Measurements from ENCODE around the genes FDCSP, ALB, CXCL5 and EPGN.

- PRO-cap, 2 experiments = no peak in any of the 2 experiments
Observed at GRCh38 chr4:69518975-69519286, 23.2 kb upstream of the UGT2B4 start.

DNA sequence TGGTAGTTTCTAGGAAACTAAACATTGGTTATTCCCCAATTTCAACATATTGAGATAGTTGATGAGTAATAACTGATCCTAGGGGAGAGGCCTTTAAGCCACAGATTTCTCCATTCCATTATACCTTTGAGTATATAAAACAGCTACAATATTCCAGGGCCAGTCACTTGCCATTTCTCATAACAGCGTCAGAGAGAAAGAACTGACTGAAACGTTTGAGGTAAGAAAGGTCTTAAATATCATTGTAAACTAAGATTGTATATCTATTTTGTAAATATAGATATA lies at the start of gene FDCSP:
Gene FDCSP (plus strand): TSS at position 162 of the 285 bp plus-strand sequence.
- PRO-cap, 2 experiments = no peak in any of the 2 experiments

- PRO-cap, 2 experiments = no peak in any of the 2 experiments
Observed at GRCh38 chr4:70903318-70903821, 1.2 kb downstream of the MOB1B start.

- PRO-cap, 2 experiments = no peak in any of the 2 experiments
Observed at GRCh38 chr4:71059182-71059687, 65.8 kb downstream of the DCK start.

DNA sequence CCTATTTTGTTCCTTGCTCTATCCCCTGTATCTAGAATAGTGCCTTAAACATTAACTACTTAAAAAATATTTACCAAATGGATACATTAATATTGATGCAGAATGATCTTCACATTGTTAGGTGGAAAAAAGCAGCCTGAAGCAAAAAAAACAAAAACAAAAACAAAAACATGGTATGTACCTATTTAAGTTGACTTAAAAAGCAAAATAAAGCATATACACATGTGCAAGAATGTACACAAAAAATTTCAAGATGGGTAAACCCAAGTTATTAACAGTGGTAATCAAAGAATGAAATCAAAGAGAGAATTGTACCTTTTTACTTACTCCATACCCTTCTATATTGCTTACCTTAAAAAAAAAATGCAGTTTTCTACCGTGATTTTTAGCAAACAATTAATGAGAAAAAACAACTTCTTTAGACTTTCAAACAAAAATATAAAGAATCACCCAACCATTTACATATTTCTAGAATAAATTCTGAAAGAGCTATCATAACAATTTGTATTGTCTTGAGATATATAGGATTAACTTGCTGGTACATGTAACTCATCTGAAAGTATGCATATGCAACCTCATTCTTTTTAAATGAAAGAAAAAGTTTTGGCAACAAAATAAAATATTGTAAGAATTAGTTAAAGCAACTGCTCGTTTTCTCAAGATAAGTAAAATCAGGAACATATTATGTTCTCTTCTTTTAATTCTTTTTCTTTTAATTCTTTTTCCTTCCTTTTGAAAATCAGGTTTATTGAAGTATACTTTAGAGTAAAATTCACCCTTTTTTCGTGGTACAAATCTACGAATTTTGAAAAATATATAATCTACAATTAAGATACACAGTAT lies 66.2 kb downstream of the ANKRD17 start:
- PRO-cap, 2 experiments = no peak in any of the 2 experiments

- PRO-cap, 2 experiments = no peak in any of the 2 experiments
Observed at GRCh38 chr4:73256449-73256743, 2.2 kb downstream of the ANKRD17 start.

- PRO-cap, 2 experiments = no peak in any of the 2 experiments
Observed at GRCh38 chr4:73404178-73404614, at the start of gene ALB. ALB (plus strand) TSS chr4:73404287.

GRCh38 chr4:73606179-73606906 lies 13.9 kb downstream of the RASSF6 start:
- PRO-cap, 2 experiments = no peak in any of the 2 experiments

GRCh38 chr4:73709262-73709972 lies 31.0 kb upstream of the CXCL8 start:
- PRO-cap, 2 experiments = no peak in any of the 2 experiments

DNA sequence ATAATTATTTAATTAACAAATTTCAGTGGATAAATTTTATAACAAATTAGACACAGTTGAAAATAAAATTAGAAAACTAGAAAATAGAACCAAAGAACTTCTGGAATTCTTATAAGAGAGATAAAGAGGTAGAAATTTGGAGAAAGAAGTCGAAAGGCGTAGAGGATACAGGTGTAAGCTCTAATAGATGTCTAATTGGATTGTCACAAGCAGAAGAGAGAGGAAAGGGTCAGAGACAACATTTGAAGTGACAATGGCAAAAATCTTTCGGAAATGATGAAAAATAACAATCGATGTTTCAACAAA lies 3.7 kb downstream of the CXCL8 start:
- PRO-cap, 2 experiments = no peak in any of the 2 experiments

GRCh38 chr4:73872752-73873362 lies 3.7 kb downstream of the CXCL1 start:
- PRO-cap, 2 experiments = no peak in any of the 2 experiments

DNA sequence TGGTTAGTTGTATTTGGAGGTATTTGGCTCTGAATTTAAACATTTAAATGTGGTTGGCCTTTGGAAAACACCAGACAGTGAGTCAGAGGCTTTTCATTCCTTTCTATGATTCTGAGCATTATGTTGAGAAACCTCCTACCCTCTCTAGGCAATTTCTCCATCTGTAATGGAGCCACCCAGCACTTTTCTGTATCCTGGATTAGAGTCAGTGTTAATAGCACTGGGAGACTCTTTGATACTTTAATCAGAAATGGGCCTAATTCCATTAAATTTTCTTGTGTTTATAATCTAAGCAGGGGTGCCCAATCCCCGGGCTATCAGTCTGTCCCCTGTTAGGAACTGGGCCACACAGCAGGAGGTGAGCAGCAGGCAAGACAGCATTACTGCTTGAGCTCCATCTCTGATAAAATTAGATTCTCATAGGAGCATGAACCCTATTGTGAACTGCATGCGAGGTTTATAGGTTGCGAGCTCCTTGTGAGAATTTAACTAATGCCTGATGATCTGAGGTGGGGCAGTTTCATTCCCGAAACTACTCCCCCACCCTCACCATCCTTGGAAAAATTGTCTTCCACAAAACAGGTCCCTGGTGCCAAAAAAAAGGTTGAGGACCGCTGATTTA lies 48.2 kb downstream of the CXCL1 start:
- PRO-cap, 2 experiments = no peak in any of the 2 experiments

DNA sequence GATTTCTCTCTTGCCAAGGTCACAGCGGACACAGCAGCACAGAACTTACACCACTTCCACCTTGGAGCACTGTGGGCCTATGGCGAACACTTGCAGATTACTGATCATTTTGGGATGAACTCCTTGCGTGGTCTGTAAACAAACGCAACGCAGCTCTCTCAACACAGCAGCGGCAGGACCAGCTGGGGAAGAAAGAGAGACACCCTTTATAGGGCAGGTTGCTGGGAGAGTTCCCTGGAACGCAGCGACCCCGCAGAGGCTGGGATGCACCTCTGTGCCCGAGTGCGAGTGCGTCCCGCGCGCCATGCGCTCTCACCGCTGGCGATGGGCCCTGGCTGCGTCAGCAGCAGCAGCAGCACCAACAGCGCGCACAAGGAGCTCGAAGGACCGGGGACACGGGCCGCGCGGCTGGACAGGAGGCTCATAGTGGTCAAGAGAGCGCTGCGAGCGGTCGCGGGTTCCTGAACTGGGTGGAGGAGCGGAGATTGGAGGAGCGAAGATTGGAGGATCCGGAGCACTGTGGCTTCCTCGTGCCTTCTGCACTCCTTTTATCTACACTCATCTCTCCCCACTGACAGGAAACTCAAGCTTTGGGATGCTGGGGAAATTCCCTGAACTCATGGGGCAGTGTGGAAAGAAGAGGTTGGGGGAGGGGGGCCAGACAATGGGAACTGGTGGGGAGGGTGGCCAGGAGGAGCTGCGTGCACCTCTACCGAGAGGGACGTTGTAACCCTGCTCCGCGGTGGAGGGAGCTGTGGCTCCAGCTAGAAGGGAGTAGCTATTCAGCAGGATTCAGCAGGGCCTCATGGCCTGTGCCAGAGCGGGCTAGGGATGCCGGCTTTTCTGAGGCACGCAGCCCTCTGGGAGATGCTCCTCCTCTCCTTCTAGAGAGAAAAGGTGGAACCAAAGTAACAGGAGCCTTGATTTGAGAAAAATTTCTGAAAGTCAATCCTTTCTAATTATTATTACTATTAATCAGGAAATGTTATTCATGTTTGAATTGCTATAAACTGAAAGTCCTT lies at the start of gene CXCL5:
Gene CXCL5 (minus strand): TSS at position 521 of the 1,022 bp plus-strand sequence.
- PRO-cap, 2 experiments = no peak in any of the 2 experiments

DNA sequence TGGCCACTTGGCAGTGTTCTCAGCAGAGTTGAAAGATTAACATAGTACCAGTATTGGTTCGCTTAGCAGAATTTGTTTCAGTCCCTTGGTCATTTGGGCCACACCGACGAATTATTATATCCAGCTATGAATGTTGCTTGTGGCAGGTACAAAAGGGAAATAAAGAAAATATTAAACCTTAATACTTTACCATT lies 5.2 kb upstream of the CXCL2 start:
- PRO-cap, 2 experiments = no peak in any of the 2 experiments

DNA sequence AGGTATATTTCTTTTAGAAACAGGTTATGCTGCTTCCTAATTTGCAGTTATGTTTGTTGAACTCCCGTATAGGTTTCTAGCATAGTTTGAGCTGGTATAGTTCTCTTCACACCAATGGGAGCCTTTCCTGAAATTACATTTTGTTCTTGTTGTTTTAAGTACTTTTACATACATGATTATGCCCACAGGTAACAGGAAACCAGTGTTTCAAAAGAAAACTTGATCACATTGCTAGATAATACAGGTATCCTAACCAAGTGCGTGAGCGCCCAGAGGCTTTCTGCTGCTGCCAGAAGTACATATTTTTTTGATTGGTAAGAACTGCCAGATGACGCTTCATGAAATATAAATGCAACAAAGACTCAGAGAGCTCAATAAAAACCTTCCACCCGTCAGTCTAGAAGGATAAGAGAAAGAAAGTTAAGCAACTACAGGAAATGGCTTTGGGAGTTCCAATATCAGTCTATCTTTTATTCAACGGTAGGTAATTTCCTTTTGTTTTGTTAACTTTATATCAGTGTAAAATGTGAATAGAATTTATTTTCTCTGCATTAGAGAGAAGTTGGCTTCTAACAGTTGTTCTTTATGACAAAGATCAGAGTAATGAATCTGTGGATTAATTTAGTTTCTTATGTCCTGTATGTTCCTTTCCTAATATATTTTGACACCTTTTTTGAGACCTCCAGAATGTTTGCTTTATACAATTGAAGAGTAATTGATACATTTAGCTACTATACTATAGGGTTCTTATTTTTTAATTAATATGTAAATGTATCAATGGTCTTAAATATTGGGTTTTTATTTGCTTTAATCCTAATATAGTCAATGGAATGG lies at the start of gene EPGN:
Gene EPGN (plus strand): TSS at position 374 of the 834 bp plus-strand sequence.
- PRO-cap, 2 experiments = no peak in any of the 2 experiments

DNA sequence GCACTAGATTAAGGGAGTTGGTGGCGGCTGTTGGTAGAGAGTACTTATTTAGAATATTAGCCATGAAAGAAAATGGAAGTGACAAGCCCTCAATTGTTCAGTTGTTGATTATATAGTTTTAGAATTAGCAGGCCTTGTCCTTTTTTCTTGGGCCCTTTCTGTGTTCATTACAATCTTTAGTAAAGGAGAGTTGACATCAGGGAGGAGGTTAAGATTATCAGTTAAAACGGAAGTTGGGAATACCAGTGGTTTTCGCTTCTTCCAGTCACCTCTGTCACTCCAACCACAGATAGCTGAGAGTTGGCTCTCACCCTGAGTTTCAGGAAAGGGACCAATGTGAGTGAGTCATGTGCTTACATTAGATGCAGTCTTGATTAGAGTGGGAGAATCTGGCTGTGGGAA lies 29.7 kb downstream of the EREG start:
- PRO-cap, 2 experiments = no peak in any of the 2 experiments

GRCh38 chr4:74531640-74532252 lies 86.8 kb downstream of the AREG start:
- PRO-cap, 2 experiments = no peak in any of the 2 experiments

DNA sequence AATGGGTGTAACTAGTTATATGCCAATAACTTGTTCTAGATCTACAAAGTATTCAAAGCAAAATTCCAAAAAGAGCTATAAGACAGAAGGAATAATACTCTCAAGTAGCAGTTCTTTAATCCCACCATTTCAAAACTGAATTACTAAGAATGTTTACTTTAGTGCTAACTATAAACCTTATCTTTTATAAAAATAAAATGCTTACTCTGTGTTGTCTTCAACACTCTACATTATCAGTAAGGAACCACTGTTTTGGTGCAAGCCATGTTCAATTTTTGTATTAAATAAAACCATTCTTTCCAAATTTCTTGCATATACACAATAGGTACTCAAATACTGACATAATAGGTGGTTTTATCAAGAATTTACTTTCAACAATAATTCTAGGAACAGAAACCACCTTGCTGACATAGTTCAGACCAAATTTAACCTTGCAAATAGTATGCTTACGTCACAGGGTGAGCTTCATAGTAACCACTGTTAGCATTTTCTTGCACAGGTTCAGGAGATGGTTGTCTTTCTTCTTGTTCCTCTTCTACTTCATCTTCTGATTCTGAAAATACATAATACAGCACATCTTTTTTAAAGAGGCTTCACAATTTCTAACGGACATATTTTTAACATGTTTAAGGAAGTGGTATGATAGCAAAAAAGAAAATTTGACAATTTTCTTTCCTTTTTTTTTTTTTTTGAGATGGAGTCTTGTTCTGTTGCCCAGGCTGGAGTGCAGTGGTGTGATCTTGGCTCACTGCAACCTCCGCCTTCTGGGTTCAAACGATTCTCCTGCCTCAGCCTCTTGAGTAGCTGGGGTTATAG lies 17.7 kb downstream of the G3BP2 start:
- PRO-cap, 2 experiments = peak in 1 of 2 experiments; most common plus-strand start position 477 of the sequence (in 1); most common minus-strand start position 555 of the sequence (in 1)

DNA sequence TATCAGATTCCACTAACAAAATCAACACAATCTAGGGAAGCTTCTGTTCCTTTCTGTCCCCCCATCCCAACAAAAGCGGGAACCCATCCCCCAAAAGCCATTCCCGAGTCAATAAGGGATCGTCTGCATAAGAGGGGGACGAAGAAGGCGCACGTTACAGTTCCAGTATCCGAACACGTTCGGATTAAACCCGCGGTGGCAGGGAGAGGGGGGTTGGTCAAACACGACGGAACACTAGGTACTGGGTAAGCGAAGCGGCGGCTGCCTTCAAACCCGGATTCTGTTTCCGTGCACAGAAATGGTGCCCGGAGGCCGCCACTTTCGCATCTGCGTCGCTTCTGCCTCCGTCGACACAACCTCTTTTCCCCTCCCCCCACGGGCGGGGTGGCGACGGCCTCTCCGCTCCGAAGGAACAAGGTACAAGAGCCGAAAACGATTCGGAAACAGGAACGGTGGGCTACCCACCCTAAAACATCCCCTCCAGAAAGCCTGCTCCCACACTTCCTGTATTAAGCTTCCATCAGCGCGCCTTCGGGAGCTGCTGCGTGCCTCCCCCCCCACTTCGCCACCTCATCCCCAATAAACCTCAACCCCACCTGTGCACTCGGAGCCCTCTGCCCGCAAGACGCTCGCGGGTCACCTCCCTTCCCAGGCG lies 736 bp downstream of the G3BP2 start:
- PRO-cap, 2 experiments = peak in 2 of 2 experiments; most common plus-strand start position 435 of the sequence (in 2); most common minus-strand start position 329 of the sequence (in 2)

DNA sequence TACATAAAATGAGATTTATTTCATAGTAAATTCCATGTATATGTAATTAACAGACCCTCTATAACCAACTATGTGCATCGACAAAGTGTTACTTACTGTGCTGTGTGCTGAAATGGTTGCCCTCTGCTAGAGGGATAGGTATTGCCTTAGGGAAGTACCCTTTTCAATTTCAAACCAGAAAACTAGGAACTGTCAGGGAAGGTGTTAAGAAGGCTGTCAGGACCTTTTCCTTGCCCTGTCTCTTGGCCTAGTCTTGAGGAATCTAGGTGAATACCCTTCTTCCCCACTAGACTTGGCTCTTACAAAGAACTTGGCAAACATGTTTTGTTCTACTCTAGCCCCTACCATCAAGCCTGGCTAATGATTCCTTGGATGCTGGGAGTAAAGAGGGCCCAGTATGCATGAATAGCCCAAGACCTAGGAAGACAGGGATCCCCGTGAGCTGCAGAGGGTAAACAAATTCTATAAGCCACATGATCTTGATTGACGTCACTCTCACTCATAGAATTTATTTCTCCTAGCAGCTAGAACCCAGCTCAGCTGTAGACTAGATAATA lies 16.4 kb upstream of the USO1 start:
- PRO-cap, 2 experiments = peak in 2 of 2 experiments; most common minus-strand start position 427 of the sequence (in 2)

Data from cytotoxic T cell (primary cell).